Sciatic nerve (tissue), 1 donor: ENCODE measurements around the gene ZFP62.

DNA sequence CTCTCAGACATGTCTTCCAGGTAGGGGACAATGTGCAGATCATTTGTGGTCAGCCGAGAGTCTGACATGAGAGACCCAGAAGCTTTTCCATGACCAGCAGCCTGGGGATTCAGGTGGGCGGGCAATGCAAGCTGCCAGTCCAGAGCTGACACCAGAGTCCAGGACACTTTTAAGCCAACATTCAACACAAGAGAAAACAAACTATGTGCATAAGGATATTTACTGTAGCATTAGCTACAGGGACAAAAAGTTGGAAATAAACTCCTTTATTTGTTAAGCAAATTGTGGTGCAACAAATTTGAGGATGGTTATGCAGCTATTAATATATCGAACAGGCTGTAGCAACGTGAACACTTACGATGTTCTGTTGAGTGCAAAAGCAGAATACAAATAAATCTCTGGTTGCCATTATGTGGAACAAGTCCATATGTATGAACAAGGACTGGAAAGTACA is 9.9 kb upstream of the RNF130 start:
- PRO-cap, result no peak

DNA sequence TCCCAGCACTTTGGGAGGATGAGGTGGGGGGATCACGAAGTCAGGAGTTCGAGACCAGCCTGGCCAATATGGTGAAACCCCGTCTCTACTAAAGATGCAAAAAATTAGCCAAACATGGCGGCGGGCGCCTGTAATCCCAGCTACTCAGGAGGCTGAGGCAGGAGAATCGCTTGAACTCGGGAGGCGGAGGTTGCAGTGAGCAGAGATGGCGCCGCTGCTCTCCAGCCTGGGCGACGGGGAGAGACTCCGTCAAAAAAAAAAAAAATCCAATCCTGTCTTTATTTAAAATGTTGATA is 18.2 kb upstream of the RNF130 start:
- PRO-cap, result no peak

DNA sequence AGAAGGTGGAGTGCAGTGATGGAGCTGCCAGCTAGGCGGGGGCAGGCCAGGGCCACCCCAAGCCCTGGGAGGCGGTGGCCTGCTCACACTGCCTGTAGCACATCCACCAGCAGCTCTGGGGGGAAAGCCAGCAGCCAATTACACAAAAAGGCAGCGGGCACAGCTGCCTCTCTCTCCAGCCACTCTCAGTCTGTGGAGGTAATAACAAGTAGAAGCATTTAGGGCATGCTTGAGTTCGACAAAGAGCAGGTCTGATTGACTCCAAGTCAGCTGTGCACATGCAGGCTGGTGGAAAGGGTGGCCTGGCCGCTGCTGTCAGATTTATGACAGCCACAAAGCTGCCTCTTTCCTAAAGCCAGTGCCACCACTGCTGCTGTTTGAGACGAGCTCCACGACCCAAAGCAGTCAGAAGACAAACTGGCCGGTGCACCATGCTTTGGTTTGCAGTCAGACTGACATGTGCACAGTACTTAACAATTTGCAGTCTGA is 29.0 kb downstream of the RASGEF1C start:
- PRO-cap, result bidirectional peak, plus-strand start at position 109 of the sequence, minus-strand start at position 117 of the sequence

- PRO-cap, result unidirectional peak, minus-strand start at chr5:180354216
Observed at GRCh38 chr5:180354058-180354530, 958 bp upstream of the GFPT2 start.

DNA sequence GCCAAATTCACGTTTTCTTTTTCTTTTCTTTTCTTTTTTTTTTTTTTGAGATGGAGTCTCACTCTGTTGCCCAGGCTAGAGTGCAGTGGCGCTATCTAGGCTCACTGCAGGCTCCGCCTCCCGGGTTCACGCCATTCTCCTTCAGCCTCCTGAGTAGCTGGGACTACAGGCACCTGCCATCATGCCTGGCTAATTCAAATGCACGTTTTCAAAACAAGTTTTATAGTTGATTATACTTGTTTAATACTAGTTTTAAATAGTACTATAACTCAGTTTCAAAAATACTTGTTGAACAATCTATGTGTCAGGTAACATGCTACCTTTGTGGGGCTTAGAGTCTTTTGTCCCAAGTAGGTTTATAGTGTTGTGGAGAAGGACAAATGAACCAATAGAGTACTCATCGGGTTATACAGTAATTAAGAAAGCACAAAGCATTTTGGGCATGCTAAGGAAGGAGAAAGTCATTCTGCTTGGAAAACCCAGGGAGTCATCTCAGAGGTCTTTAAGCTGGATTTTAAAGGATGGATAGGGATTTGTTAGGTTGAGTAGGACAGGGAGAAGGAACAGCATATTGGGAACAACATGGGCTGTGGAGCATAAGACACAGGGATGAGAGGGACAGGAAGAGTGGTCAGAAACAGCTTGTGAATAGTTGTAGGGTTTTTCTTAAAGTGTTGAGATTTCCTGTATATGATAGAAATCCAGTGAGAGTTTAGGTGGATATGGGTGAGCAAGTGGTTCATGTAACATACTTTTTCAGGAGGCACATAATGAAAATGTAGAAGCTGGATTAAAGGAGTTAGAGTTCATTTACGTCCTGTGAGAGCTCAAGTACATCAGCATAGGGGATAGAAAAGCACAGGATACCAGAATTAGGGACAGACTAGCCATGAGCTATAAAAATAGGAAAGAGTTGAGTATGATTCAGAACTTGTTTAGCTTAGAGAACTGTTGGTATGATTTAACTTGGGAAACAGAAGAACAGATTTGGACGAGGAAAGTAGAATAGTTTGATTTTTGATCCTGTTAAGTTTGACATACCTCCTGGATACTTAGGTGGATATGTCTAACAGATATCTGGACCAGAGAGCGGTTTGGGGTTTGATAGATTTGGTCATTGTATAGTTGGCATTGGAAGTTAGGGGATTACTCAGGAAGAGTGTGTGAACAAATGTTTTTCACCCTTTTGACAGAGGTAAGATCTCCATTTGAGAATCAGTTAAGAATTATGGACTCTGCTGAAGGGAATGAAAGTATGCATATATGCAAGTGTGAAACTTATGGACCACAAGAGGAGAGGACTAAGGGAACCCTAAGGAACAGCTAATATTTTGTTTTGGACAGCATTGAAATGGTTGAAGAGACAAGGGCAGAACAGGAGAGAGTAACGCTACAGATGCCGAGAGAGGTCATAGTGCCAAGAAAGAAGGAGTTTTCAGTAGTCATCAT is 6.8 kb downstream of the CNOT6 start:
- PRO-cap, result no peak

DNA sequence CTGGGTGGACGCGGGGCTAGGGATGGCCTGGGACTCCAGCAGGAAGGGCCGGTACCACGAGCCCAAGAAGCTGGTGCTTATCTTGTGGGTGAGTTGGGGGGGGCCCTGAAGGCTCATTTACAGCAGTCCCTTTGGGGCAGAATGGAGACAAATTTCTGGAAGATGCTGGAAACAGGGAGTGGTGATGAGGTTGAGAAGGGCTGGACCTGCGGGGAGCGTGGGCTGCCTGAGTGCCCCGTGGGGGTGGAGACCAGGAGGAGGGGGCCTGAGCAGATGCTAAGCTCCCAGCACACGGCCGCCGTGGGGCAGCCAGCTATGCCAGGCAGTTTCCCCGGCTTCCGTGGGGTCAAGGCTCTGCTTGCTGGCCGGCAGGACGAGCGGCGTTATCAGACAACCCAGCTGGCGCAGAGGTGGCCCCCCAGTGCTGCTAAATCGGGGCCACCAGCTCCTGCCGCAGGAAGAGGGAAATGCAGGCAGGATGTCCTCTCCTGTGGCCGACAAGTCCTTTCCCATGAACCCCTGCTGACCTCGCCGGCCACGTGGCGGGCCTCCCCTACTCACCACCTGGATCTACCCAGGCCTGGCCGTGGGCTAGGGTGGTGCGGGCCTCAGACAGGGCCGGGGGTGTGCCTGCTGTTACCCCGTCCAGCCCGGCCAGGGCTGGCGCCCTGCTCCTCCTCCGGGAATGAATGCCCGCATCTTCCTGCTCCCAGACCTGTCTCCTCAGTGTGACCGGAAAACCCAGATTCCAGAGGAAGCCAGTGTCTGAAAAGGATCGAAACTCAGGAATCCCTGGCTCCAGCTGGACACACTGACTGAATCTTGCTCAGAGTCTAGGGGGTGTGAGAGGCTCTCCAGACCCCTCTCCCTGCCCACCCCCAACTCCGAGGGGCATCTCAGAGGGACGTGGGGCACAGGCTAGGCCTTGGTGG is 4.1 kb downstream of the FLT4 start:
- PRO-cap, result no peak

- PRO-cap, result no peak
Observed at GRCh38 chr5:180783392-180783806, 19.2 kb downstream of the MGAT1 start.

DNA sequence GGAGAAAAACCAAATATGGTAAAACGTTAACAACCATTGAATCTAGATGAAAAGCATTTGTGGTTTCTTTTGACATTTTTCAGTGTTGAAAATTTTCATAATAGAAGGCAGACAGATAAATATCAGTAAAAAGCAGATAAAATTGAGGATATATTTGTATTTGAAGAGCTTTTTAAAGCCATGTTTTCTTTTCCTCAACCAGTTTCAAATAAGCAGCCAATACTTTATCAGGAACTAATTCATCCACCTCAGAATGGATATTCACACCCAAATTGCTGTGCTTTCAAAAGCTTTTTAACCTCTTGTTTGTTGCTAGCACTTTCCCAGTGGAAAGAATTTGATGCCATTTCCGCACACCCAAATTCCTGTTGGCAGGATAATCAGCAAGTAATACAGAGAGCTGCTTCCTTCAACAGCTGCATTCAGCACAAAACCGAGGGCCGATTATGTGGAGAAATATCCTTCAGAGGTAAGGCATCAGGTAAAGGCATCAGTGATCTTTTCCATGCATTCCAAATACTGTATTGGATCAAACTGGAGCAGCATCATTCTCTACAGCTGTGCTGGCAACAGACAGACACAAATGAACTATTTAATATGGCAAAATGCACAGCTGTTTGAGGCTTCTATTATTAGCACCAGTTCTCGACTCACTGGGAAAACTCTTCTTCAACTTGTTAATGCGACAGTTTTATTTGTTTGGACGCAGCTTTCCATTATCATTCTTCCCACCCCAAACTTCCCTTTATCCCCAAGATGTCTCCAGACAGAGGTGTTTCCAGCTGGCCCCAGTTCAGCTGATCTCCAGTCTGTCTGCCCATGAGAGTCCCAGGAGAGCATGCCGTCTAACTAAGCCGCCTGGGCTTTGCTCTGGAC is 22.1 kb upstream of the MGAT1 start:
- PRO-cap, result no peak

- PRO-cap, result bidirectional peak, plus-strand start at chr5:180861604, minus-strand start at chr5:180861238
Observed at GRCh38 chr5:180861108-180861803, at the start of gene ZFP62. Gene ZFP62, minus strand, starts transcription at chr5:180861276.

DNA sequence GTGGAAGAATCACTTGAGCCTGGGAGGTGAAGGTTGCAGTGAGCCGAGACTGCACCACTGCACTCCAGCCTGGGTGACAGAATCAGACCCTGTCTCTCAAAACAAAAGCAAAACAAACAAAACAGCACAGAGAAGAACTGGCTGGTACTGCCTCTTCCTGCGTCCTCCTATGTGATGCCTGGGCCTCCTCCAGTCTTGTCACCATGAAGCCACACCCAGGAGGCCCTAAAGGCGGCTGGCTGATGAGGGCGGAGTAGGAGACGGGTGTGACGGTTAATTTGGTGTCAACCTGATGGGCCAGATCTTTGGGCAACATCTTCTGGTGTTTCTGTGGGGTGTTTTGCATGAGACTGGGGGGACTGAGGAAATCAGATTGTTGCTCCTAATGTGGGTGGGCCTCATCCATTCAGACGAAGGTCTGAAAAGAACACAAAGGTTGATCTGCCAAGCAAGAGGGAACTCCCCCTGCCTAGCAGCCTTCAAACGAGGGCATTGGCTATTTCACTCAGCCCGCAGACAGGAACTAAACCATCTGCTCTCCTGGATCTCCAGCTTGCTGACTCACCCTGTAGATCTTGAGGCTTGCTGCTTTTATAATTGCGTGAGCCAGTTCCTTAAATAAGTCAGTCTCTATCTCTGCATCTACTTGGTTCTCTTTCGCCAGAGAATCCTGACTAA is 12.6 kb upstream of the ZFP62 start:
- PRO-cap, result no peak

DNA sequence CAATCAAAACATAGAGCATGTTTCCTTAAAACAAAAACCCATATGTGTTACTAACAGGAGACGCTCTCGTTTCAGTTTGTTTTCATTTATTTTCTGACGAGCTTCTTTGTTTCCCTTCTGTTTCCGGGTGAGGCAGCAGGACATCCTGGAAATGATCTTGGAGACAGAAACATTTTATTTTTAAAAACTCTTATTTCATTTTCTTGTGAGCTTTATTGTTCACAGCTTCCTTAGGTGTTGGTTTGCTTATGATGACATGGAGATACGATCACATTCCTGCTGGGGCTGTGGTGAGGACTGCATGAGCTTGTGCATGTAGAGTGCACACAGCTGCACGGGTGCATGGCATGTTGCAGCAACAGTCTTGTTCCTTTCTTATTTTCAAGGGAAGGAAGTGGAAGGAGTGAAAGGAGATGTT is 1.1 kb downstream of the BTNL8 start:
- PRO-cap, result no peak

DNA sequence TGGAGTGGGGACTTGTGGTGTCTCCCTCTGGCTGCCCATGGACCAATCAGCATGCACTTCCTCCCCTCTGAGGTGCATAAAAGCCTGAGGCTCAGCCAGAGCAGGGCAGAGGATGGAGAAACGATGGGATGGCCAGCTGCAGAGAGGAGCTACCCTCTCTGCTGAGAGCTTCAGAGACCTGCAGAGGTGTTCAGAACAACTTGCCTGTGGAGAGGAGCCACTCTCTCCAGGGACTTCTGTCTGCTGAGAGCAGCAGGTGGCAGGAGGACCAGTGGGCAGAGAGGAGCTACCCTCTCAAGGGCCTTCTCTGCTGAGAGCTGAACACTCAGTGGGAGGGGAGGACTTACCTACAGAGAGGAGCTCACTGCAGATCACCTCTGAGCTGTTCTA is 2.5 kb upstream of the BTNL9 start:
- PRO-cap, result unidirectional peak, plus-strand start at position 108 of the sequence

DNA sequence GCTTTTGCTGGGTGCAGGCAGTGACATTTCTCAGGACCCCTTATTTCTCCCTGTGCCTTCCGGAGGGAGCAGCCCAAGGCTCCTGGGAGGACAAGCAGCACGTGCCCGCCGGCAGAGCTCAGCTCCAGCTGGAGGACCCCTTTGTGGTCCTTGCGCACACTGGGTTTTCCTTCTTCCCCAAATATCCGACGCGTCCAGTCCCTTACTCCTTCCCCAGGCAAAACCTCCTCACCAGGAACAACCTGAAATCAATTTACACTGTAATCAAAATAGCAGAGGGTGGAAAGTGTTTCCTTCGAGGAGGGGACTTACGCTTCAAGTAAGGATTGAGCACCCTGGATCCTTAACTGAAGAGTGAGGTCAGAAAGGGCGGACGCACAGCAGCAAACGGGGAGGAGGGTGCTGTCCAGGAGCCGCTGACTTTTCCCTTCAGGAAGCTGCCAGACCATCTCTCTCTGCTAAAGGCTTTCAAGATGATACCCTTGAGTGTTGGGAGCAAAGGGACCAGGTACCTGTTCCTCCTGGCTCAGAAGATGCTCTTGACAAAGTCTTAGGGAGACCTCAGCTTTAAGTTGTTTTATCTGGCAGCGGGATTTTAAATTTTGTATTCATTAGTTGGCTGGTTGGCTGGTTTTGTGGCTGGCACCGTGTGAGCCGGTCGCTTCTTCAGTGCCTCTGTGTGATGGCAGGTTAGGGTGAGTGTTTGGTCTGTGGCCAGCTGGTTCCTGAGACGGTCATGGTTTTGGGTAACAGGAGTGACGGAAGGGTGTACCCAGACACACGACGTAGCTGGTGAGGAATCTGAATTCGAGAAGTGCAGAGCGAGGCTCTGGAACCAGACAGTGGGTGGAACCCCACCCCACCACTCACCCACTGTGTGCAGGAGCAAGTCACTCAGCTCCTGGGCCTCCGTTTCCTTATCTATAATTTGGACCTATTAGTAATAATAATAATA is 2.4 kb downstream of the BTNL9 start:
- PRO-cap, result bidirectional peak, plus-strand start at position 346 of the sequence, minus-strand start at position 321 of the sequence

- PRO-cap, result no peak
Observed at GRCh38 chr5:181174014-181174419, 26.6 kb downstream of the OR2V2 start.

DNA sequence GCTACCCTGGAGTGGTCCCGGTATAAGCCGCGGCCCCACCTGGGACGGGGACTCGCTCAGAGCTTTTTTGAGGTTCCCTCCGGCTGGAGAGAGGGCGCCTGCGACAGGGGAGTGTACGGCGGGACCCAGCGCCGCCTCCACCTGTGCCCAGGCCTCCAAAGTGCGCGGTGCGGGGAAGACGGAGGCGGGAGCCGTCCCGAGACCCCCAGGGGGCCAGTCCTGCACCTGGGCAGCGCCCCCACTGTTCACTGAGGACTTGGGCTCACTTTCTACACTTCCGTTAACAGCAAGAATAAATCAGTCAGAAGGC is 14.3 kb downstream of the TRIM7 start:
- PRO-cap, result no peak

- PRO-cap, result no peak
Observed at GRCh38 chr5:181259202-181260355, 1.4 kb downstream of the TRIM52 start.